Cardiac ventricle fibroblast (primary cell): ENCODE measurements around a stretch of chr7.

DNA sequence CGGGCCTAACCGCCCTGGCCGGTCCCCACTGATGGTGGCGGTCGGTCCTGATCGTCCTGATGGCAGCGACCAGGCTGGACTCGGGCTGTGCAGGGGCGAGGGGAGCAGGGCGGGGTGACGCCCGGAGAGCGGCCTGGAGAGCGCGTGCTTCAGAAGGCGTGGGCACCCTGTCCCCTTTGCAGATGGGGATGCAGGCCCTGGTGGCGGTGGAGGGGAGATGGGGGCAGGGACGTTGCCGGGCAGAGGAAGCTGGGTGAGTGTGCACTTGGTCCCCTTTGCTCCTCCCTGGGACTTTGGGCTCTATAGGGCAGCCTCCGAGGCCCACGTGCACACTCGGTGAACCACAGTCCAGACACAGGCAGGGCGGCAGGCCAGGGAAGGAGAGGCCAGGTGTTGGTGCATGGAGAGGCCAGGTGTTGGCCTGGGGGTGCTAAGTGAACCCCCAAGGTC is 42.5 kb upstream of the FAM20C start:
- RAMPAGE, long total RNA = no peak

GRCh38 chr7:194945-195475 is 2.6 kb downstream of the FAM20C start:
- RAMPAGE, long total RNA = no peak

GRCh38 chr7:202691-203340 is 10.4 kb downstream of the FAM20C start:
- RAMPAGE, long total RNA = no peak

- RAMPAGE, long total RNA = no peak
Observed at GRCh38 chr7:226011-227007, 33.9 kb downstream of the FAM20C start.

DNA sequence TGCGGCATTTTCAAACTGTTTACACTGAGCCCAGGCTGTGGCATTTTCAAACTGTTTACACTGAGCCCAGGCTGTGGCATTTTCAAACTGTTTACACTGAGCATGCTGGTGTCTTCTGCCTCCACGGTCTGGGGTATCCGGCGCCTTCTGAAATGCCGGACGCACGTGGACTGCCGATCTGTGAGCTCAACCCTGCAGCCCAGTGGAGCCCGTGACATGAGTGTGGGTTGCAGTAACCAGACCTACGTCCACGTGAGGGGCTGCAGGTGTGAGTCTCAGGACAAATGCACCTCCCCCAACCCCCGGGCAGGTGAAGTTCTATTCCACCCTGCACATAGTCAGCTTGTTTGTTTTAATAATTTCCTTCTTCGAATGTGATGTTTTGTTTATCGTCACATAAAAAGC is 42.8 kb downstream of the FAM20C start:
- RAMPAGE, long total RNA = no peak

DNA sequence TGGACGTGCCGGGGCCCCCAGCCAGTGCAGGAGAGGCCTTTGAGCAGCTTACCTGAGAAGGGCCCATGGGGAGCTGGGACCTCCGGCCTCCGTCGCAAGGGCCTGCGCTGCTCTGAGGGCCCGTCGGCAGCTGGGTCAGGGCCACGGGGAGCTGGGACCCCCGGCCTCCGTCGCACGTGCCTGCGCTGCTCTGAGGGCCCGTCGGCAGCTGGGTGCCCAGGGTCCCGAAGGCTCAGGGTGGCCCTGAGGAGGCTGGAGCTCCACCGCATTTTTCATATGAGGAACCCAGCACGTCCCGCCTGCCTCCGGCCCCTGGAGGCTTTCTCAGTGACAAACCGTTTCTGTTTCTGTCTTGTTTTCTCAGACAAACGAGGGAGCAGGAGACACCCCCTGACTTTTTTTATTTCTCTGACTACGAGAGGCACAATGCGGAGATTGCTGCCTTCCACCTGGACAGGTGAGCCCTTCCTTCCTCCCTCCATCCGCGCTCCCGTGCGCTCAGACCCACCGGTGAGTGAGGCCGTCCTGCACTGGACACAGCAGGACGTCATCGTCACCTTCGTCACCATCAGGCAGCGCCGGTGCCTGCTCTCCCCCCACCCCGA is 43.8 kb upstream of the FOXL3 start:
- RAMPAGE, long total RNA = no peak

DNA sequence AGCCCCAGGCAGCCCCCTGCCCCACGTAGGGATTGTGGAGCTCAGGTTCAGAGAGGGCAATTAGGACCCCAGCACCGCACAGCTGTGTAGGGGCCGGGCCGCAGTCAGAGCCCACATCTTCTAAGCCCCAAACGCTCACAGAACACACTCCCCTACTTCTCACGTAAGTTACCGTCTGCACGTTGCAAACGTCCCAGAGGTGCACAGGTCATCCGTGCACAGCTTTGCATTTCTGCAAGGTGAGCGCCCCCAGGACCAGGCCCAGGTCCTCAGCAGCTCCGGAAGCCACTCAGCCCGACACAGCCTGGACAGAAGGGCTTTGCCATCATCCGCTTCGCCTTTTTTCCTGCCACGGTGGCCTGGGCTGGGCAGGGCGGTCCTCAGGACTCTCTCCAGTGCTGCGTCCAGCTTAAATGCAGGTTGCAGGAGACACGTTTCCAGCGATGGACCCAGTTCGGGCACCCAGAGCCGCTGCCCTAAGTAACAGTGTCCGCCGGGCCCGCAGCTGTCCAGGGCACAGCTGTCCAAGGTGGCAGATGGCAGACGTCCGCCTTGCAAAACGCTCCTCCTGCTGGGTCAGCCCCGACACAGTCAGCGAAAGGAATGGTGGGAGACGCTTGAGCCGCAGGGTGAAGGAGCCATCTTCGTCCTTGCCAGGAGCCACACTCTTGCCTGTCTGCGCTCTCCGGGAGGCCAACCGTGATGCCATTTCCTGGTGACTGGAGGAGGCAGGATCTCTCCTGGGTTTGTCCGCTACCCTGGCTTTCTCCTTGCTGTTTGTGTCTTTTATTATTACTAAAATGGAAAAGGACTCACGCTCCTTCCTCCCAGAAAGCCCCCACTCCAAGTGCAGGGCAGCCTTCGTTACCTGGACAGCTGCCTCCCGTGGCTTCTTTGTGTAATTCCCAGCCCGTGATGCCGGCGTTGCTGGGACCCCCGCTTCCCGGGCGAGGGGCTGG is 37.0 kb upstream of the FOXL3 start:
- RAMPAGE, long total RNA = no peak

DNA sequence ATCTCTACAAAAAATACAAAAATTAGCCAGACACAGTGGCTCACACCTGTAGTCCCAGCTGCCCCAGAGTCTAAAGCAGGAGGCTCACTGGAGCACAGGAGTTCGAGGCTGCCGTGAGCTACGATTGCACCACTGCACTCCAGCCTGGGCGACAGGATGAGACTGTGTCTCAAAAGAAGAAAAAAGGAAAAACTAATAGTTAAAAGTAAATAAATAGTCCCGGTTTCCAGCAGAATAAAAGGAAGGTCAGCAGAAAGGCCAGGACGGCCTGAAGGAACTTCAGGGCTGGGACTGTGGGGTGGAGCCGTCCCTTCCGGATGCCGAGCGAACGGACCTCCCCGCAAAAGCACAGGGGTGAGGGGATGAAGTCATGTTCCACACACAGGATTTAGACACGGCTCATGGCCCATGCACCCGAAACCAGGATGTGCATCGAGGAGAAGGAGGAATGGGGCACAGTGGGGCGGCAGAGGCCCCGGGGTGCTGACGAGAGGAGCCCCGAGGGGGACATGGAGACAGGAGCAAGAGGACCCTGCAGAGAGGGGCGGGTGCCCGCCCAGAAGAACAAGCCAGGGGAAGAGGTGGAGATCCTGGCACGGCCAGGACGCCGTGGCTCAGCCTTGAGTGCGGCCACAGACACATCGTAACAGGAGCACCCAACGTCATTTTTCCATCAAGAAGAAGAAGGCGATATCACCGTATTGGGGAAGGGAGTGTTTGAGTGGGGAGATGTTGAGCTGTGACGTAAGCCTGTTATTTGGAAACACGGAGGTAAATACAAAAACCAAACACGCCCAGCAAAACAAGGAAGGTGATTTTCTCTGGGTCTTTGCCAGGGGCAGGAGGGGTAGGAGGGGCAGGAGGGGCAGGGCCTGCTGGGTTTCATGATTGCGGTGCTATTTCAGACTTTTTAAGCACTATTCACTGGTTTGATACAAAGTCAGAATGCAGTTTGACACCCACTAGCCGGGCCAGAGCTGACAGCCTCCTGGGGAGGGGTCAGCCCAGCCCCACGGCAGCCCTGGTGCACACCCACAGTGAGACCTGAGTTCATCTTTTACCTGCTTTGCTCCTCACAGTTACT is 25.4 kb upstream of the FOXL3 start:
- RAMPAGE, long total RNA = no peak

- RAMPAGE, long total RNA = no peak
Observed at GRCh38 chr7:318291-319522, 28.7 kb downstream of the FOXL3 start.

- RAMPAGE, long total RNA = no peak
Observed at GRCh38 chr7:332527-333494, 42.8 kb downstream of the FOXL3 start.

DNA sequence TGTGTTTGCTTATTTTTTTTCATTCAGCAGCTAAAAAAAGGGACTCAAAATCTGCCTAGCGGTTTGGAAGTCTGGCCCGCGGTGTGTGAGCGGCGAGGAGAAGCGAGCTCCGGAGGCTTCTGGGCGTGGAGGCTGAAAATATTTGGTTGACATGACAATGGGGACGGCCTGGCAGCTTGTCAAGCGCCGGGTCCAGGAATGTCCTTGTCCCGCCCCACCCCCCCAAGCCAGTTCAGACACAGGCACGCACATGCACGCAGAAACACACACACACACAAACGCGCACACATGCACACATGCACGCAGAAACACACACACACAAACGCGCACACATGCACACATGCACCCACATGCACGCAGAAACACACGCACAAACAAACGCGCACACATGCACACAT is 43.5 kb downstream of the FOXL3 start:
- RAMPAGE, long total RNA = no peak

DNA sequence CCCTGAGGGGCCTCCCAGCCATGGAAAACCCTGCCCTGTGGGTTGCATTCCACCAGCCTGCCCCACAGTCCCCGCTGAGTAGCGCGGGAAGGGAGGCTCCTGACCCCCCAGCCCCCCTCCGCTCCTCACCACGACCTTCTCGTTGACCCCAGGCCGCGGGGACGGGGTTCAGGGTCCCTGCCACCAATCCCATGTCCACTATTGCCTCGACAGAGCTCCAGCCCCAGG is 57.7 kb downstream of the FOXL3 start:
- RAMPAGE, long total RNA = no peak

DNA sequence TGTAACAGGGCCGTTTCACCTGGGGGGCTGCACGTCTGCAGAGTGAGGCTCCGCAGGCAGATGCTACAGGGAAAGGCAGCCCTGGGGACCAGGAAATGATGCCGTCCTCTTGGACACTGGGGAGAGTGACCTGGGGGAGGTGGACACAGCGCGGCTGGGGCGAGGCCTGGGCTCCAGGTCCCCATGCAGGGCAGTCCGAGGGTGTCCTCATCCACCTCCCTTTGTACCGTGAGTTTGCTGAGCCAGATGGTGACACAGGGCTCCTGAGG is 41.9 kb downstream of the PDGFA start:
- RAMPAGE, long total RNA = no peak

DNA sequence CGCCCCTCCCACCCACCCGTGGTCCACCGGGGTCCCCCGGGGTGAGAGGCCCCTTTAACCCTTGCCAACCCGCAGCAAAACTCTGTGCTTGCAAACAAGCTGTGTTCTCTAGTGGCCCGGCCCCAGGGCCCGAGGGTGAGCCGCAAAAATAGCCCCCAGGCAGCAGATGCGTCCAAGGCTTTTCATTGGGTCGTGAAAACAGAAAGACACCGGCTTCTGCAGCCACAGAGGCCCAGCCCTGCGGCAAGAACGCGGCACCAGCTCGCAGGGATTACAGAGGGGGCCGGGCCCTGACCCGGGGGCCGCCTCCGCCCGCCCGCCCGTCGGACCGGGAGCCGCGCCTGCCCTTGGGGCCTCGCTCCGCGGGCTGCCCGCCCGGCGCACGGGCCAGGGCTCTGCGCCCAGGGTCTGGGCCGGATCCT is 3.0 kb downstream of the PDGFA start:
- RAMPAGE, long total RNA = no peak

DNA sequence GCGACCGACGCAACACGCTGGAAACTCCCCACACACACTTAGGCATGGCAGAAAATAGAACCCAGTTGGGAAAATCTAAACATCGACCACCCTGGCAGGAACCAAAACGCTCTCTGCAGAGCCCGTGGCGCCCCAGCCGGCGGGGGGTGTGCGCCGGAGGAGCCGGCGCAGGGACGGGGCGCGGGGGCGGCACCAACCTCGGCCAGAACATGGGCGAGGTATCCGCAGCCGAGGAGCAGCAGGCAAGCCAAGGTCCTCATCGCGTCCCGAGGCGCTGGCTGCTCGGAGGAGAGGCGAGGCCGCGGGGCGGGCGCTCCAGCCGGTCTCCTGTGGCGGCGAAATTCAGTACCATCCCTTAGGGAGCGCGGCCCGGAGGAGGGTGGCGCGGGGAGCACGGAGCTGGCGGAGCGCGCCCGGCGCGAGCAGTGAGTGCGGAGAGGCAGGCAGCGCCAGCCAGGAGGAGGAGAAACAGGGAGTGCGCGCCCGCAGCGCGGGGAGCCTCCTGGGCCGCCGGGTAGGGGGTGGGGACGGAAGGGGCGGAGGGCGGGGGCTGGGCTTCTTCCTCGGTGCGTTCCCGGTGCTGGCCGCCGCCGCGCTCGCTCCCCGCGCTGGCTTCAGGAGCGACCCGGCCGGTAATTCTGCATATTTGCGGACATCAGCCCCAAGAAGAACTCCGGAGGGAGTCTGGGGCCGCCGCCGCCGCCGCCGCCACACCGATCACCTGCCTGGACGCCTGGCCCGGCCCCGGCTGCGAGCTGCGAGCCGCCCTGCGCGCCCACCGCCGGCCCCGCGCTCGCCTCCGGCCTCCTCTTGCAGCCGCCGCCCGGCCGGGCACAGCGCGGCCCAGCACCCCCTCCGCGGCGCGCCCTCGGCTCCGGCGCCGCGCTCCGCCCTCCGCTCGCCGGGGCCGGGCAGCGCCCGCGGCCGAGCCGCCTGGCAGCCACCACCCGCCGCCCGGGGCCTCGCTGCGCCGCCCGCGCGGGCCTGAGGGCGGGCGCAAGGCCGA is 601 bp downstream of the PDGFA start:
- RAMPAGE, long total RNA = no peak

DNA sequence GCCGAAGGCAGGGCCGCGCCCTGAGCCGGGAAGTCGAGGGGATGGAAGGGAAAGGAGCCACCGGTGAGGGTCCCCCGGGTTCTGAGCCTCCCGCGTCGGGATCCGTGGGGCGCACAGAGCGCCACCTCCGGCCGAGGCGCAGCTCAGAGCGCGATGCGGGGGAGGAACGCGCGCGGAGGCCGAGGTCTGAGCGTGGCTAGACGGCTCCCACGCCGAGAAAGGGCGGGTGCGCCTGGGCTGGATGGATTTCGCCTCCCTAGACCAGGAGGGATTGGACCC is 856 bp upstream of the PDGFA start:
- RAMPAGE, long total RNA = no peak

GRCh38 chr7:566060-566722 is 46.5 kb upstream of the PDGFA start:
- RAMPAGE, long total RNA = no peak

DNA sequence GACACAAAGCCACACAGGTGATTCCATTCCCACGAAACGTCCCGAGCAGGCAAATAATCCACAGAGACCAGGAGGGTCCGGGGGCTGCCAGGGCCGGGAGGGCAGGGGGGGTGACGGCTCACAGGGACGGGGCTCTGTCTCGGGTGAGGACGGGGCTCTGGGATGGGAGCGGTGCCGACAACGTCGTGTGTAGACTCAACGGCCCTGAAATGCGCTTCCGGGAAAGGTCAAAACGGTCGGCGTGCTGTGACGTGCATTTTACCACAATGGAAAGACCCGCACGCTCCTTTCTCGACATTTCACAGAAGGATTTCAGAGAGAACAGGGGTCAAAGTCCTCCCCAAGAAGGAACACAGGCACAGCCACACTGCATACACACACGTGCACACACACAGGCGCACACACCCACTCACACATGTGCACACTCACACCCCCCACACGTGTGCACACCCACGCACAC is 63.3 kb upstream of the PDGFA start:
- RAMPAGE, long total RNA = no peak

- RAMPAGE, long total RNA = no peak
Observed at GRCh38 chr7:711783-712335, 14.6 kb upstream of the DNAAF5 start.

GRCh38 chr7:731049-731594 is 4.0 kb upstream of the PRKAR1B start:
- RAMPAGE, long total RNA = no peak